Endometrial microvascular endothelial cells (primary cell): ENCODE measurements around a stretch of chr10.

DNA sequence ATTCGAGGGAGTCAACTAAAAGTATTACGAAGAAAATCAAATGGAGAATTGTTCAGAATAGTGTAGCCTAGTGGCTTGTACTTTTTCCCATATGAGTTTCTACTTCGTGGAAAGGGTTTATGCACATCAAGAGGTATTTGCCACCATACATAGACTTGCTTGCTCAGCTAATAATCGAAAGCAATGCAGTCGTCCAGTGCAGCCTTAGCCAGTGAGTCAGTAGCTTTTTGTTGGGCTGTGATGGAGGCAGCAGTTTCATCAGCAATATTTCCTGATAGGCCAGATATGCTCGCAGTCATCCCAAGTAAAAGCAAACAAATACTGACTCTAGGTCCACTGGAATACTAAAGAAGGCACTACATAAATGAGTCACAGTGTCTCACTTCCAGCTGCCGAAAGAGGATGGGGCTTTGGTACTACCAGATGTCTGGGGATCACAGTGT lies 2.0 kb upstream of the BNIP3 start:
- RAMPAGE, long total RNA, result no peak

- RAMPAGE, long total RNA, result no peak
Measured at GRCh38 chr10:131996525-131997301, 15.0 kb upstream of the BNIP3 start.

DNA sequence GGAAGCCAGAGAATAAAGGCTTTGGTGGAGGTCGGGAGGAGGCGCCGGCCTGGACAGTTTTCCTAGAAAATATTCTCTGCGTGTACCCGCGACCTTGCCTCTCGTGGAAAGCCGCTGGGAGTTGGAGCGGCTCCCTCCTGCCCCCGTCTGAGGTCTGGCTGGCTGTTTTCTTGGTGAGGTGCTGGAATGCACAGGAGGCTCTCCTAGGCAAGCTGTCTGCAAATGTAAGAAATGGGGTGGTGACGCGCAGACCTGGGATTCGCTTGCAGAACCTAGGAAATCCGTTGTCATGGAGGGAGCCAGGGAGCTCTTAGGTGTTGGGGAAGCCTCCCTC lies 28.6 kb upstream of the JAKMIP3 start:
- RAMPAGE, long total RNA, result no peak

DNA sequence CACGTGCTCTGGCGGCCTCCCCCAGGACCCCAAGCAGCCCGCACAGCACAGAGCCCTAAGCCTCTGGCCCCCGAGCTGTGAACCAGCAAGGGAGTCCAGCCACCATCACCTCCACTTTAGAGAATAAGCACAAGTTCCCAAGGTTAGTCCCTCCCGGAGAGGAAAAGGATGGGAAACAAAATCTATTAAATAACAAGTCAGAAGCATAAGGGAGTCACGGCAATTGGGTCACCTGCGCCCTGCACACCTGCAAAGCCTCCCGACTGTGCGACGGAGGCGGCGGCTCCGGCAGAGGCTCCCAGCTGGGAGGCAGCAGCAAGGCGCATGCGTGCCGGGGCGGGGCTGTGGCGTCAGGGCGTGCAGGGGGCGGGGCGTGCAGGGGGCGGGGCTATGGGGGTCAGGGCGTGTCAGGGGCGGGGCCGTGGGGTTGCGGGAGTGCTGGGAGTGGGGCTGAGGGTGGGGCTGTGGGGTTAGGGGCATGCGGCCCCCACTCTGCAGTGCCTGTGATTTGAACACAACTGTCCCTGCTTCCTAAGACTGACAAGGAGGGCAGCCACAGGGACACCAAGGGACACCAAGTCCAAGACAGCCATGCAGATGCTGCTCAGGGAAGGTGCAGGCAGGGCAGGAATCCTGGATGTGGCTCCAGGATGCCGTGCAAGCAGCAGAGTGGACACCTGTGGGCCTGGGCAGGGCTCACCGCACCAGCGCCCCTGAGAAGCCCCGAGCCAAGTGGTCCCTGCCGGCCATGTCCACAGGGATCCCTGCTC lies 58.8 kb downstream of the STK32C start:
- RAMPAGE, long total RNA, result no peak

GRCh38 chr10:132334954-132336122 lies 3.3 kb downstream of the LRRC27 start:
- RAMPAGE, long total RNA, result no peak

DNA sequence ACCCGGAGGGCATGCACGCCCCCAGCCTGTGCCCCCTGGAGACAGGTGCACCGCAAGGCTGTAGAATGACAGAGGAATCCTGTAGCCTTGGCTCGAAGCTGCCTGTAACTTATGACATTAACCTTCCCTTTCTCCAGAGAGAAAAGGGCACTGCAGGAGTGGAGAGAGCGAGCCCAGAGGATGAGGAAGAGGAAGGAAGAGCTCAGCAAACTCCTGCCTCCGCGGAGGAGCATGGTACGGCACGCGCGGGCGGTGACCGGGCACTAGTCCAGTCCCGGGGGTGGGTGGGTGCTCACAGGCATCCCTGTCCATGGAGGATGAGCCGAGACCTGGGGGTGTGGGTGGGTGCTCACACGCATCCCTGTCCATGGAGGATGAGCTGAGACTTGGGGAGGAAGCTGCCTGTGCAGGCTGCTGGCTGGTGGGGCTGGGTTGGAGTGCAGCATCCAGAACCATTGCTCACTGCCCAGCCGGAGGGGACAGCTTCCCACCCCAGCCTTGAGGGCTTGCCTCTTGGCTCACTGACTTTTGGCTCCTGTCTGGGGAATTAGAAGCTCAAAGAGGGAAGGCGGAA lies 23.7 kb downstream of the LRRC27 start:
- RAMPAGE, long total RNA, result no peak

DNA sequence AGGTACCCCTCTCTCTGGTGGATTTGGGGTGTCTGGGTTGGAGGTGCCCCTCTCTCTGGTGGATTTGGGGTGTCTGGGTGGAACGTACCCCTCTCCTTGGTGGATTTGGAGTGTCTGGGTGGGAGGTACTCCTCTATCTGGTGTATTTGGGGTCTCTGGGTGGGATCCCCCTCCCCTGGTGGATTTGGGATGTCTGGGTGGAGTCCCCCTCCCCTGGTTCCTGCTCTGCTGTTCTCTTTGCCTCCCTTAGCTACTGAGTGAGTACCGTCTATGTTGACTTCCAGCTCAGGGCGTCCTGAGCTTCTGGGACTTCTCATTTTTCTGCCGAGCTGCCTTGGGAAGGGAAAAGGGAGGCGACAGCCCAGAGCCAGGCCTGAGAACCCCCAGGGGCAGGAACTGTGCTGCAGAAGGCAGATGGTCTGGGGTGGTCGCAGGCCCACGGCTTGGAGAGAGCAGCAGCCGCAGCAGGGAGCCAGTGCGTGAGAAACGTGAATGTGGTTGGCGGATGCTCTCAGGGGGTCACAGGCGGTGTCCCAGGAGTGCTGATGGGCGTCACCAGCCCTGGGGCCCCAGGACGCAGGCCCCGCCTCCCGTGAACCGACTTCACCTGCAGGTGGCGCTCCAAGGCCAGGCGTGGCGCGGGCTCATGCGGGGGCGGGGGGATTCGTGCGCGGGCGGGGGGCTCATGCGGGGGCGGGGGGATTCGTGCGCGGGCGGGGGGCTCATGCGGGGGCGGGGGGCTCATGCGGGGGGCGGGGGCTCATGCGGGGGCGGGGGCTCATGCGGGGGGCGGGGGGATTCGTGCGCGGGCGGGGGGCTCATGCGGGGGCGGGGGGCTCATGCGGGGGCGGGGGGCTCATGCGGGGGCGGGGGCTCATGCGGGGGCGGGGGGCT lies 9.2 kb upstream of the PWWP2B start:
- RAMPAGE, long total RNA, result no peak

DNA sequence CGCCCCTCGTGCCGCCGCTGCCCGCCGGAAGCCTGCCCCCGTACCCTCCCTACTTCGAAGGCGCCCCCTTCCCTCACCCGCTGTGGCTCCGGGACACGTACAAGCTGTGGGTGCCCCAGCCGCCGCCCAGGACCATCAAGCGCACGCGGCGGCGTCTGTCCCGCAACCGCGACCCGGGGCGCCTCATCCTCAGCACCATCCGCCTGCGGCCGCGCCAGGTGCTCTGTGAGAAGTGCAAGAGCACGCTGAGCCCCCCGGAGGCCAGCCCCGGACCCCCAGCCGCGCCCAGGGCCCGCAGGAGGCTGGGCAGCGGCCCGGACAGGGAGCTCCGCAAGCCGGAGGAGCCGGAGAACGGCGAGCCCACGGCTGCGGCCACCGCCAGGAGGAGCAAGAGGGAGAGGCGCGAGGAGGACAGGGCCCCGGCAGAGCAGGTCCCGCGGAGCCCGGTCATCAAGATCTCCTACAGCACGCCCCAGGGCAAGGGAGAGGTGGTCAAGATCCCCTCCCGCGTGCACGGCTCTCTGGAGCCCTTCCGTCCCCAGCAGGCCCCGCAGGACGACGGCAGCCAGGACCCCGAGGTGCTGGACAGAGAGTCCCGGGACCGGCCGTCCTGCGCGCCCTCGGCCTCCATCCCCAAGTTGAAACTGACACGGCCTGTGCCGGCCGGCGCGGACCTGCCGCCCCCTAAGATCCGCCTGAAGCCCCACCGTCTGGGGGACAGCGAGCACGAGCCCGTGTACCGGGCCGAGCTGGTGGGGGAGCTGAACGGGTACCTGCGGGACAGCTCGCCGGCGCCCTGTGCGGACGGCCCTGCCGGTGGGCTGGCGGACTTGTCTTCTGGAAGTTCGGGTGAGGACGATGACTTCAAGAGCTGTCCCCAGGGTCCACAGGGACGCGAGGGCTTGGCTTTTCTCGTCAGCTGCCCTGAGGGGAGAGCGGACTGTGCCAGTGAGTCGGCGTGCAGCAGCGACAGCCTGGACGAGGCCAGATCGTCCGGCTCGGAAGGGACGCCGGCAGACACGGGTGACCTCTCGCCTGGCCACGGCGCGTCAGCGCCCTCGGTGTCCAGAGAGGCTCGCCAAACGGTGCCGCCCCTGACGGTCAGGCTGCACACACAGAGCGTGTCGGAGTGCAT lies 8.2 kb downstream of the PWWP2B start:
- RAMPAGE, long total RNA, result no peak

DNA sequence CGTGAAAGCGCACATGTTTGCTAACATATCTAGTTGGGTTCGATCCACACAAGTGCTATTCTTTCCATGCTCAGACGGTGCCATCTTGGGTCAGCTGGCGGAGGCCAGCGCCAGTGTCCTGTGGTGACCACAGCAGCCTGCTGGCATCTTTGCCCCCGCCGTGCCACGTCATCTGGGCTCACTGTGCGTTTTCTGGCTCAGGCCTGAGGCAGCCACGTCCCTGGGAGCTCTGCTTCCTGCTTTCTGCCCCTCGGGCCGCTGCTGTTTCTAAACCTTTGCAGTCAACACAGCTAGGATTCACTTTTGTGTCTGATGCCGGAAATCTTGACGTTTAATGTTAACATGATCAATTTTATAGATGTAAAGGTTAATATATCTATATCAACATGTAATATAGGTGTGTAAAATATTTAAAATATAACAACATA lies 15.9 kb downstream of the PWWP2B start:
- RAMPAGE, long total RNA, result no peak

DNA sequence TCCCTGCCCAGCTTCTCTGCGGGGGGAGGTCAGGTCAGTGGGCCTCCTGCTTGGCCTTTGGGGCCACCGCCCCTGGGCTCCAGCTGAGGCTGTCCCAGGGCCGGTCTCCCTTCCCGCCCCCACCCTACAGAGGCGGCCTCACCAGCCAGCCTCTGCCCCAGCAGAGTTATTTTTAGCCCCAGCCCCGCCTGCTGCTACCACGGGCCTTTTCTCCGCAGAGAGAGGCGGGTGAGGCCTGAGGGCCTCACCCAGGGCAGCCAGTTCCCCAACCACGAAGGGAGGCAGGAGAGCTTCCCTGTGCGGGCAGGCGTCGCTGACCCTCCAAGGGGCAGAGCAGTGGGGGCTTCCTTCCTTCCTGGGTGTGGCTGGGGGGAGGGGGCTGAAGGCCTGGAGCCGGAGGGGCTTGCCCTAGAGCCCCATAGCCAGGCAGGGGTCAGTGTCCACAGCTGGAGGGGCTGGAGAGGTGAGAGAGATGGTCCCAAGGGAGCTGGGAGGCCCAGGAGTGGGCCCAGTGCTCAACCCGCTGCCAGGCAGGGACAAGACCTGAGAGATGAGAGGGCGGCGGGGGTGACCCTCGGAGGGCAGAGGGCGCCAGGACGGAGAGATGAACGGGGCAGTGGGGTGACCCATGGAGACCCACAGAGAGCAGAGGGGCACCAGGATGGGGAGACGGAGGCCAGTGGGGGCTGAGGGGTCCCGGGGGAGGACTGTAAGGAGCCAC lies 24.6 kb downstream of the PWWP2B start:
- RAMPAGE, long total RNA, result no peak

DNA sequence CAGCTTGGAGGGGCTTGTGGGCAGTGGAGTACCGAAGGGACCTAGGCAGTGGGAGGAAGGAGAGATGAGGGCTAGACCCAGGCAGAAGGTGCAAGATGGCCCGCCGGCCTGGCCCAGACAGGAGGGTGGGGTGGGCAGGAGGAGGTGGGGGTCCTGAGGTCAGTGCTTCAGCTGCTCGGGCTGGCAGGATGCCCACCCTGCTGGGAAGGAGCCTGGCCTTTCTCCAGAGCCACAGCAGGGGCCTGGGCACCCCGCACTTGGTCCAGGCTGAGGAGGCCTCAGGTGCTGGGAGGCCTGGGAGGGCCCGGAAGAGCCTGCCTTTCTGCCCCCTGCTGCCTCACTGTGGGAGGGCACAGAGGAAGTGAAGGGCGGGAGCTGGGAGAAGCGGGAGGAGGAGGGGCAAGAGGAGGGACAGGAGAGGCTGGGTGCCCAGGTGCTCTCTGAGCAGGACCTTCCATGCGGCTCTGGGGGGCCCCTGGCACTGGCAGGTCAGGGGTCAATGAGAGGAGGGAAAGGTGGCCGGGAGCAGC lies 49.7 kb downstream of the PWWP2B start:
- RAMPAGE, long total RNA, result no peak

DNA sequence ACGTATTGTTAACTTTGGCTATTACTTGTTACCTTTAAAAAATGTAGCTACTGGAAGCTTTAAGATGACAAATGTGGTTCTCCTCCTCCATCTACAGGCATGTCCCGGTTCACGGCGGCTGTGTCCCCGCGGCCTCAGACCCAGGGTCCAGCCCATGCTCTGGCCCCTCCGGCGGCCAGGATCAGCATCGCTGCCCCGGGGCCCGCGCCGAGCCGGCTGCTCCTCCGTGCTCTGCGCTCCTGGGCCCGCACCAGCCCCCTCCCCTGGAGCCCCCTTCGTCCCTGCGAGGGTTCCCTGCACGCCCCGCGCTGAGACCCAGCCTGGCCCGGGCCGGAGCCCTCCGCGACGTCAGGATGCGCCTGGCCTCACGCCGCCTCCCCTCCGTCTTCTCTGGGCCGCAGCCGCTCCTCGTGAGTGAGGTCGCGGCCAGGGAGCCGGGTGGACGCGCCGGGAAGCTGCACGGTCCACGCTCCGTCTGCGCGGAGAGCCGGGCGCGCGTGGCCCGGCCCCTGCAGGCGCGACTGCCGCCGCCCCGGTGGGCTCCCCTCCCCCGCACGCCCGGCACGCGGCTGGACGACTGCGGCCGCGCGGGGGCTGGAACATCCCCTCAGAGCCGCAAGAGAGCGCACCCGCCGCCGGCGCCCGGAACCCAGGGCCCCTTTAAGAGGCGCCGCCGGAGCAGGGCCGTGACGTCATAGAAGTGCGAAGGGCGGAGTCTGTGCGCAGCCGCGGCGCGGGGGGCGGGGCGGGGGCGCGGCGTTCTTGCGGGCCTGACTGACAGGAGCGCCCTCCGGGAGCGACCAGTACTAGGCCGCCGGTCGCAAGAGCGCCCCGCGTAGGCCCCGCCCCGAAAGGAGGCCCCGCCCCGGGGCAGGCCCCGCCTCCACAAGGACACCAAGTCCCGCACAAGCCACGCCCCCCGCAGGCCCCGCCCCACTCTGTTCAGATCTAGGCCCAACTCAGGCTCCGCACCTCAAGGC lies 603 bp upstream of the INPP5A start:
- RAMPAGE, long total RNA, result no peak

- RAMPAGE, long total RNA, result no peak
Measured at GRCh38 chr10:132538455-132539391, 1.1 kb downstream of the INPP5A start.

DNA sequence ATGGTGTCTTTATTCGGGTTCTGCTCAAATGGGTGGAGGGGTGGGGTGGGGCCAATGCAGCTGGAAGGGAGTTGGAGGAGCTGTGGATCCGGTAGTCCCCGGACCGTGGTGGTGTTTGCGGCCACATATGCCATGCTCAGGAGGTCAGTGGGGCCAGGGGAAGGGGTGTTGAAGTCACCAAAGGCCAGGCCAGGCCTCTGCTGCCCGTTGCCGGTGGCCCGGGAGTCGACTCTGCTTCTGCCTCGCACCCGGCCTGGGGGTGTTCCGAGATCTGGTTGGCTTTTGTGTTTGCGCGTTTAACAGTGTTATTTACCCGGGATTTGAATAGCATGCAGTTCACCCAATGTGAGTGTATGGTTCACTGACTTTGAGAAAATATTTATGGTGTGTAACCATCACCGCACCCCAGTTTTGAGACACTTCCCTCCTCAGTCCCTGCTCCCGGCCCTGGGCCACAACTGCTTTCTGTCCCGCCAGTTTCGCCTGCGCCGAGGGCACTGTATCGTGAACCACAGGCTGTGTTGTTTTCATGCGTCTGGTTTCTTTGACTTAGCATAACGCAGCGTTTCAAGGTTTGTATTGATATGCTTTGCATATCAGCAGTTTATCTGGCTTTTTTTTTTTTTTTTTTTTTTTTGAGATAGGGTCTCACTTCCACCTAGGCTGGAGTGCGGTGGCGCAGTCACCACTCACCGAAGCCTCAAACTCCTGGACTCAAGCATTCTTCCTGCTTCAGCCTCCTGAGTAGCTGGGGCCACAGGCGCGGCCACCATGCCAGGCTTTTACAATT lies 10.8 kb downstream of the INPP5A start:
- RAMPAGE, long total RNA, result no peak

DNA sequence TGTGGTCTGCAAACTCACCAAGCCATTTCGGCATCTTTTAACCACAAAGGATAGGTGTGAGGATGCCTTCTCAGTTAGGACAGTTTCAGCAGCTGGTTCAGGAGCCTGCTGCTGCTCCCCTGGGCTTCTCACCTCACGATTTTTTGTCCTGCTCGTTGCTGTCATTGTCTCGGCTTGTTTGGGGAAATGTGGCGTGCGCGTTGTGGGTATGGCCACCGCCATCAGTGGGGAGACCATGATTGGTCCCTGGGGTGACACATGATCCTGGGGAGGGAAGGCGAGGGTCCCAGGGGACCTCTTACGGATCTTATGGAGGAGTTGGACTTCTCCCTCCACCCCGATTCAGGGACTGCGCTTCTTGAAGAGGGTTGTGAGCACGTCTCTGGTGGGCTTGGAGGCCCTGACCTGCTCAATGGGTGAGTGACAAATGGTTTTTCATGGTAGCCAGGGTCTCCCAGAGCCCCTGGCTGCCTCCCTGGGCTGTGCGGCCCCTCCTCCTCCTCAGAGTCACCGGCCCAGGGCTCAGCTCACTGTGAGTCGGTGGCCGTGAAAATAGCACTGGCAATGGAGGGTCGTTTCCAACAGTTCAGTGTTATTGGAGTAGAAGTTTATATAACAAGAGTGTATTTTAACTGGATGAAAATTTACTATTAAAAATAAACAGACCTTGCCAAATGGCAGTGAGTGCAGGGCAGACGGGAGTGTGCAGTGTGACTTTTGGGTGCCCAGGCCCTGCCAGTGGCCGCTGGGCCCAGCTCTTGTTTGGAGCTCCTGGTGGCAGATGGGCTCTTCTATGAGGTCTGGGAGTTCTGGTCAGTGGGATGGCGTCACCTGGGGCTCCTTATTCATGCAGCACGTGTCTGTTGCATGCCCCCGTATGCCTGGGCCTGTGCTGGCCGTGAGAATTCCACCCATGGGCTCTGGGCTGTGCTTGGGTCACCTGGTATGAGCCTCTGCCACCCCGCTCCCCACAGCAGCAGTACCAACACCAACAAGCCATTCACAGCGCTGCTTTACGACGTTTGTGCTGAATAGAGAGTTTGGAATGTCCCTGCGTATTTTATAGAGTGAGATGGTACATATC lies 26.8 kb downstream of the INPP5A start:
- RAMPAGE, long total RNA, result no peak

DNA sequence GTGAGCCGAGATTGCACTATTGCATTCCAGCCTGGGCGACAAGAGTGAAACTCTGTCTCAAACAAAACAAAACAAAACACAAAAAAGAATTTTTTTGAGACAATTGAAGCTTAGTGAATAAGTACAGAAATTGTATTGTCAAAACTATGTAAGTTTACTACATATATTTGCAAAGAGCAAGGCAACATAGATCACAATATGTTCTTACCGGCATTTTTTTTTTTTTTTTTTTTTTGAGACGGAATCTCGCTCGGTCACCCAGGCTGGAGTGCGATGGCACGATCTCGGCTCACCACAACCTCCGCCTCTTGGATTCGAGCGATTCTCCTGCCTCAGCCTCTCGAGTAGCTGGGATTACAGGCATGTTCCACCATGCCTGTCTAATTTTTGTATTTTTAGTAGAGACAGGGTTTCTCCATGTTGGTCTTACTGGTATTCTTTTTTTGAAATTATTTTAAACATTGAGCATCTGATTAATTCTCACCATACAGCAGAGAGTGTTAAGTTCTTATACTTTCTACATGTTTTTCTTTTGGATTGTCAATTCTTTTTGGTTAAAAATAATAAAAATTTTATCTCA lies 31.2 kb downstream of the INPP5A start:
- RAMPAGE, long total RNA, result no peak

DNA sequence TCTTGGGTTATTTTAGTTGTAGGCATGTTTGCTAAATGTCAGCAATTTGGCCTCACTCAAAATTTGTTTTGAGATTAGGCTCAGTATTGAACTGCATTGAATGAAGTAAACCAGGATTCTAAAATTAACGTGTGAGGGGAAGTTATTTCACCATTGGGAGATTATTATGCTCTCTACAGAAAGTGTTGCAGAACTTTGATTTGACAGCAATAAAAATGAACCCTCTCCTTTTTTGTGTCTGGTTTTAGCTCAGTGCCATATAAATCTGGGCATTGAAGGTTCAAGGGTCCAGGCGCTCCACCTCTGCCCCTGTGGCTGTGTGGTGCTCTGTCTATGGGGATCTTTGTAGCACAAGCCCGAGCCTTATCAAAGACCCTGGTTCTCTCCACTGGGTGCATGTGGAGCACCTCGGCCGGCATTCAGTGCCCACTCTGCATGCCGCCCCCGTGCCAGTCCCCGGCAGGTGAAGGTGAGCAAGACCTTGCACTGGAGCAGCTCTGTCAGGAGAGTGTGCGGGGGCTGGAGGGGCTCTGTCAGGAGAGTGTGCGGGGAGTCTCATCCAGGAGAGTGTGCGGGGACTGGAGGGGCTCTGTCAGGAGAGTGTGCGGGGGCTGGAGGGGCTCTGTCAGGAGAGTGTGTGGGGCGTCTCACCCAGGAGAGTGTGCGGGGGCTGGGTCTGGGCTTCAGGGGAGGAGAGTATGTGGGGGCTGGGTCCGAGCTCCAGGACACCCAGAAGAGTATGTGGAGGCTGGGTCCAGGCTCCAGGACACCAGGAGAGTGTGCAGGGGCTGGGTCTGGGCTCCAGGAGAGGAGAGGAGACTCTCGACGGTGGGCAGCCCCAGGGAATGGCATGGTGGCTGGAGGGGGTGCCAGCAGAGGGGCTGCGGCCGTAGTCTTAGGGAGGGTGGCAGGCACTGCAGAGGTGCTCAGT lies 40.7 kb downstream of the INPP5A start:
- RAMPAGE, long total RNA, result no peak

DNA sequence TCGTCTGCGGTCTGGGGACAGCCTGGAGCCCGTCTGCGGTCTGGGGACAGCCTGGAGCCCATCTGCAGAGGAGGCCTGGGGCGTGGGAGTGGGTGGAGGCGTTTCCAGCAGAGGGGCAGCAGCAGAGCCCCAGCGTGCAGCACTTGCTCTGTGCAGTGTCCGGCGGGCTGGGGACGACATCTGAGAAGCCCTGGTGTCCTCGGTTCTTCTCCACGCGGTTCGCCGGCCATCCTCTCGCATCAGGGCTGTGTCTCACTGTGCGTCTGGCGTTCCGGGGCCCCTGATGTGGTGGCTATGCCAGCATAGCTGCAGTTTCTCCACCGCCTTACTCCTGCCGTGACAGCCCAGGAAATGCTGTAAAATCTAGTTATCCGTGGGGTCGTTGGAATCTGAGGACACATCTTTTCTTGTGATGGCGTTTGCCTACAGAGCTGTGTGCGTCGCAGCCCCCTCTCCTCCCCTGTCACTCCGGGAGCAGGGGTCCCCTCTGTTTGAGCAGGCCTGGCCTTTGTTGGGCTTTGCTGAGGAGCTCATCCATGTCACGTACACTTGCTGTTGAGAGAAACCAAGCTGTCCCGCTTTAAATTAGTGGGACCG lies 104.6 kb downstream of the INPP5A start:
- RAMPAGE, long total RNA, result no peak

- RAMPAGE, long total RNA, result no peak
Measured at GRCh38 chr10:132659959-132660950, 122.7 kb downstream of the INPP5A start.

DNA sequence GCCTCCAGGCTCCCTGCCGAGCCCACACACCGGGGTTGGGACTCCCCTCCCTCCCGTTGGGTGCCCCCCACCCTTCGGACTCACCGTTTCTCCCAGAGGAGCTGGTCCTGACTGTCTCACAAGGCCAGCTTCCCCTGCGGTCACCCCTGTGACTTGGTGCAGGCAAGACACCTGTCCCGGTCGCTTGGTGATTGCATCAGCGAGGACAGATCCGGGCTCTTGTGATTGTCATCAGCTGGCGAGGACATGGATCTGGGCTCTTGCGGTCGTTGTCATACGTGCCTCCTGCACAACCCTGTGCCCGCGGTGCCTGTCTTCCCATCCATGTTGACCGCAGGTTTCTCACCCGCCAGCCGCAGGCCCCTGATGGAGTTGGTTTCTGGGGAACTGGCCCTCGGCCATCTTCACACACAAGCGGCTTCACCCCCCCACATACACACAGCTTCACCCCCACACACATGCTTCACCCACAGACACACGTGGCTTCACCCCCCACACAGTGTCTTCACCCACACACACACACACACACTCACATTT lies 82.9 kb downstream of the NKX6-2 start:
- RAMPAGE, long total RNA, result no peak